Cardiac fibroblast (primary cell): Measurements from ENCODE around the gene EOGT.

- RRBS: no CpG with 5 or more reads among the region's 2 CpGs
These were observed 226.7 kb upstream of the ADAMTS9 start for GRCh38 chr3:64914322-64915126.

GRCh38 chr3:64992575-64993290, 304.9 kb upstream of the ADAMTS9 start:
- RRBS: no CpG with 5 or more reads among the region's 6 CpGs

GRCh38 chr3:65168420-65169039, 480.7 kb upstream of the ADAMTS9 start:
- RRBS: no CpG with 5 or more reads among the region's 5 CpGs

GRCh38 chr3:65170458-65171177, 482.8 kb upstream of the ADAMTS9 start:
- RRBS: no CpG with 5 or more reads among the region's 12 CpGs

DNA sequence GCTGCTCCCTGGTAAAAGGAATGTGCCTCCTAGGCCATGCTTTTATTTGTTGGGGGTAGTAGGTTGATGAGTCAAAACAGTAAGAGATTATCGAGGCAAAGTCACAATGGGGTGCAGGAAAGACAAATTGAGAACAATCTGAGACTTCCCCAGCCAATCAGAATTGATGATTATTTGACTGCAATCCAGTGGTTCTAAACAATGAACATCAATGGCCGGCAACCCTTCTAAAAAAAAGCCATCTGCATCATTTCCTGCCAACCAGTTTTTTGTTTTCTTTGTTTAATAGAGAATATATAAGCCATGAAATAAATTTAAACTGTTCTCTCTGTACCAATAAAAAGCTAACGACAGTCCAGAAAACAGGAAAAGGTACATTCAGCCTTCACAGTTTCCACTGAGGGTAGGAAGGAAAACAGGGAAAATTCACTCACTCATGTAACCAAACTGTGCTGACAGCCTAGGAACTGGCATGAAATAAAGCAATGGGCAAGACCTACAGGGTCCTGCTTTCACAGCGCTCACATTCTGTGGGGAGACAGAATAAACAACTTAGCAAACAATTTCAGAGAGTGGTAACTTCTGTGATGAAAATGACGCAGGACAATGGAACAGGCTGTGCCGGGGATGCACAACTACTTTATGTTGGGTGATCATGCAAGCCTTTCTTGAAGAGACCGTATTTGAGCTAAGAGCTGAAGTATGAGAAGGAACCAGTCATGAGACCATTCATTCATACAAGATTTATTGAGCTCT, 630.1 kb downstream of the MAGI1 start:
- RRBS: no CpG with 5 or more reads among the region's 7 CpGs

GRCh38 chr3:65590537-65591156, 448.1 kb downstream of the MAGI1 start:
- RRBS: no CpG with 5 or more reads among the region's 5 CpGs

DNA sequence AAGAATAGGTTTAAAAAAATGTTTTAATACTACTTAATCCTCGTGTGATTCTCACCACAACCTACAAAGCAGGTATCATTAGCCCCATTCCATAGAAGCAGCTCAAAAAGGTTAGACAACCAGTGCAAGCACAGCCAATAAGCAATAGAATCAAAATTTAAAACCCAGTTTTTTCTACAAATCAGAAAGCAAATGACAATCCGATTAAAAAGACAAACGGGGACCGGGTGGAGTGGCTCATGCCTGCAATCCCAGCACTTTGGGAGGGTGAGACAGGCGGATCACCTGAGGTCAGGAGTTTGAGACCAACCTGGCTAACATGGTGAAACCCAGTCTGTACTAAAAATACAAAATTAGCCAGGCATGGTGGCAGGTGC, 430.8 kb downstream of the MAGI1 start:
- RRBS: no CpG with 5 or more reads among the region's 5 CpGs

GRCh38 chr3:65619111-65619812, 419.5 kb downstream of the MAGI1 start:
- RRBS: no CpG with 5 or more reads among the region's 8 CpGs

GRCh38 chr3:65625364-65625867, 413.3 kb downstream of the MAGI1 start:
- RRBS: no CpG with 5 or more reads among the region's 3 CpGs

DNA sequence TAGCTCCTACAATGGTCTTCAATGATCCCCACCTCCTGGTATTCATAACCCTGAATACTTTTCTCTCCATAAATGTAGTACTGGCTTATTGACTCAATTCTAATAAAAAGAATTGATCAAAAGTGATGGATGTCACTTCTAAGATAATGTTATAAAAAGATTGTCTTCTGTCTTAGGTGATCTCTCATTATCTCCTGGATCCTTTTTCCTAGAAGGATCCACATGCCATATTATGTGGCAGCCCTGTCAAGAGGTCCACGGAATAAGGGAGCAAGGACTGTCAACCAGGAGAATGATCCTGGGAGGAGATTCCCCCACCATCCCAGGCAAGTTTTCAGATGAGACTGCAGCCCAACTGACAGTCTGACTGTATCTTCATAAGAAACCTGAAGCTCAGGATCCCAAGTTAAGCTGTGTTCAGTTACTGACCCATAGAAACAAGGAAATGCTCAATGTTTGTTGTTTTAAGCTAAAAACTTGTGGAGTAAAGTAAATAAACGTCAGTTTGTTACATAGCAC, 195.6 kb downstream of the MAGI1 start:
- RRBS: no CpG with 5 or more reads among the region's 2 CpGs

- RRBS: no CpG with 5 or more reads among the region's 3 CpGs
These were observed 2.6 kb downstream of the MAGI1 start for GRCh38 chr3:66035993-66036596.

DNA sequence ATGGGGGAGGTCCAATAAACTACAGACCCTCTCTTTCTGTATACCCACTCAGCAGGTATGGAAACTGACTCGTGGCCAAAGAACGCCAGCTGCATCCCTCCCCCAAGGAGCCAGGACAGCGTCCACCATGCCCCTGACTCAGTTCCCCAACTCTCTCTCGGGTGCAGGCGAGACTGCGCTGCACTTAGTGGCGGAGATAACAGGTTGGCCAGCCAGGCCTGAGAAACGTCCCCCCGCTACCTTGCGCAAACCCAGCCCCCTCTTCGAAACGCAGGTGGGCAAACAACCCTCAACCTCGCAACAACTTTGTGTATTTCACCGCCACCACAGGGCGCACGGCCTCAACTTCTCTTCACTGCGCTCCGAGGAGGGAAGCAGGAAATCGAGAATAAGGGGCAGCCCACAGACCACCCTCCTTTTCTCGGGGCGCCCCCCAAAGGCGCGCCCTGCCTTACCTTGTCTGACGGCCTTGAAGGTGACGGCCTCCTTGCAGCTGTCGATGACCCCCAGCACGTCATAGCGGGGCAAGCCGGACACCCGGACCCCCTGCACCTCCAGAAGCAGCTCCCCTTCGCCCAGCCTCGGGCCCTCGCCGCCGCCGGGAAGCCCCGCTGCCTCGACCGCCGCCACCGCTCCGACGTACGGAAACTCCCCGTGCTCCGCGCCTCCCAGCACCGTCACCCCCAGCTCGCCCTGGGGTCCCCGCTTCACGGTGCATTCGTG, 1.0 kb downstream of the MAGI1 start:
- RRBS: under 1% methylated on average over 7 of the region's 52 CpGs

DNA sequence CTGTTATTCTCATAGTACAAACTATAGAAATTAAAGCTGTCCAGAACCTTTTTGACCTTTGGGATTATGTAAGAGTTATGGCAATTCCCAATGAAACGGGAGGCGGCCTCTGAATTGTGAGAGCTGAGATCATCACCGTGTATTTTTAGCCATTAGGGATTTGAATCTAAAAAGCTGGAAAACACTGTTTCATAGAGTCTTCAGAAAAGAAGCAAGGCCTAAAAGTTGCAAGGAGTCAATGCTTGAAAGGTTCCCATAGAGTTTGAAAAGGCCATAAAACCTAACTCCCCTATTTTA, 38.5 kb upstream of the SLC25A26 start:
- RRBS: no CpG with 5 or more reads among the region's 3 CpGs

DNA sequence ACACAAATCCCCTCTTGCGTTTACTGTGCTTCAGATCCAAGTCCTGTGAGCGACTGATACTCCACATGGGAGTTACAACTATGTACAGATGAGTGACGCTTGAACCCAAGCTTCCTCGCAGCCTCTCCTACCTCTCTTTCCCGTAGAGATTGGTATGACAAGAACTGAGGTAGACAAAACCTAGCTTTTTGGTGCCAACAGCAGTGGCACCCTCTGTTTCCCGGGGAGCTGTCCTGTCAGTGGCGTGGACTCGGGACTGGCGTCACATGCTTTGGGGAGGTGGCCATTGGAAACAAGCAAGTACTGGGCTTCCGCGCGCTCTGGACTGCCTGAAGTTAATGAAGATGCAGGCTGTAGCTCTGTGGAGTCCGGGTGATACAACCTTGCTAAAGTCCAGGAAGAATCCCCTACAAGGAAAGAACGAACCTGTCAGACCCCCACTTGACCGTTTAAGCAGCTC, 120.7 kb downstream of the LRIG1 start:
- RRBS: no CpG with 5 or more reads among the region's 15 CpGs

GRCh38 chr3:66499768-66500571, 852 bp downstream of the LRIG1 start:
- RRBS: under 1% methylated on average over 49 of the region's 83 CpGs

GRCh38 chr3:66990066-66990752, 7.9 kb upstream of the KBTBD8 start:
- RRBS: no CpG with 5 or more reads among the region's 6 CpGs

- RRBS: 2% methylated on average over 4 of the region's 13 CpGs
These were observed 20.2 kb downstream of the KBTBD8 start for GRCh38 chr3:67018106-67018879.

- RRBS: no CpG with 5 or more reads among the region's 7 CpGs
These were observed 275.2 kb downstream of the SUCLG2 start for GRCh38 chr3:67378945-67379859.

GRCh38 chr3:67947975-67948566, 56.0 kb upstream of the TAFA1 start:
- RRBS: no CpG with 5 or more reads among the region's 10 CpGs

- RRBS: 1% methylated on average over 28 of the region's 65 CpGs
These were observed at the start of gene EOGT for GRCh38 chr3:69013560-69014363. EOGT (minus strand) TSS chr3:69013684.